A172 (cell line): ENCODE results near the genes RBMS1 and TTC21B.

GRCh38 chr2:160205382-160206222 lies 5.5 kb upstream of the ITGB6 start:
- RAMPAGE, long total RNA = no peak

GRCh38 chr2:160380081-160380698 lies 113.4 kb downstream of the RBMS1 start:
- RAMPAGE, long total RNA = no peak

DNA sequence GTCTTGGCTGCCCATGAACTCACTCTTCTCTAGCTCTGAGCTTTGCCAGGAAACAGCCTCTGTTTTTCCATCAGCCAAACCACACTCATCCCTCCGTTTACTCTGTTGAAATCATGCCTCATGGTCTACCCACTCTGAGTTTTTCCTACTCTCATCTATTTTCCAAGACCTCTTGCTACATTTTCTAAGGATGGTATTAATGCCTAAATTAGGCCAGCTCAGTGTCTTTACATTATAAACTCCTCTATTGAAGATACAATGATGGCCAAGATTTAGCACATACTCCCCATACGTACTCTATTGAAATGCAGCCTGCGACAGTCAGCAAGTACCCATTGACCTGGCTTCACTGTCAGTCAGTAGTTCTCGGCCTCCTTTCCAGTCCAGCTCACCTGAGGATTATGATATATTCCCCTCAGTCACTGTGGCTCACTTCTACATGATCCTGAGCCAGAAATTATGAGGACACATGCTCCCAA lies 73.3 kb downstream of the RBMS1 start:
- RAMPAGE, long total RNA = no peak

GRCh38 chr2:160453684-160454260 lies 39.8 kb downstream of the RBMS1 start:
- RAMPAGE, long total RNA = no peak

GRCh38 chr2:160493216-160494192 lies at the start of gene RBMS1:
Gene RBMS1 (minus strand): TSS chr2:160493807.
- RAMPAGE, long total RNA = start-site peak on the minus strand at chr2:160493440-160493510, 33 and 217 reads in 2 replicates

GRCh38 chr2:161139448-161139994 lies 20.7 kb upstream of the TANK start:
- RAMPAGE, long total RNA = no peak

DNA sequence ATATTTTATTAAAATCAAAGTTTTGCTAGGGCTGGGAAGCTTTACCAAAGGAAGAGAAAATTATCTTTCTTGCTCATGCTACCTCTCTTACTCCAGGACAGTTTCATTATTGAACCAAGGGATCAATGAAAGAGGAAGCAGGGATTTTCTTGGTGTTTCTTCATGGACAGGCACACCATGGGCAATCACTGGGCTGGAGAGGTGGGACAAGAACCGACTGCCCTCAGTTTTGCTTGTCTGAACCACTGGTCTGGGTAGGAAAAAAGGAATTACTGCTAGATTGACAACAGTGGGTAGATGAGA lies 15.3 kb downstream of the TANK start:
- RAMPAGE, long total RNA = no peak

DNA sequence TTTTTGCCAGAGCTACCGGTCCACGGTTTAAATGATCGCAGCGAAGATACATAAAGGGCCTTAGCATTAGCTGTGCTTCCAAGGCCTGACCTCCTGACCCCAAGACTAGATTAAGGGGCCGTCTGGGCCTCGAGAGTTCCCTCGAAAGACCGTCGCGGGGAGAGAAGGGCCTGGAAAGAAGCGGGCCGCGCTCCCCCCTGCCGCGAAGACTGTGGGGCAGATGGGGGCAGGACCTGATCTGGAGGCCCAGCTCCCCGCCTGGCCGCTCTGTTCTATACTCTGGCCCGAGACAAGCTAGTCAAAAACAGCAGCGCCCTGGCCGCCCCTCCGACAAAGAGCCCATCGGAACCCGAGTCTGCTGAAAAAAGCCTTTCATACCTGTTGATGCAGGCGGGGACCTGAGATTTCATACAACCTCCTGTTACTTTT lies 68.7 kb upstream of the PSMD14 start:
- RAMPAGE, long total RNA = no peak

GRCh38 chr2:161257311-161257731 lies 50.9 kb upstream of the PSMD14 start:
- RAMPAGE, long total RNA = no peak

DNA sequence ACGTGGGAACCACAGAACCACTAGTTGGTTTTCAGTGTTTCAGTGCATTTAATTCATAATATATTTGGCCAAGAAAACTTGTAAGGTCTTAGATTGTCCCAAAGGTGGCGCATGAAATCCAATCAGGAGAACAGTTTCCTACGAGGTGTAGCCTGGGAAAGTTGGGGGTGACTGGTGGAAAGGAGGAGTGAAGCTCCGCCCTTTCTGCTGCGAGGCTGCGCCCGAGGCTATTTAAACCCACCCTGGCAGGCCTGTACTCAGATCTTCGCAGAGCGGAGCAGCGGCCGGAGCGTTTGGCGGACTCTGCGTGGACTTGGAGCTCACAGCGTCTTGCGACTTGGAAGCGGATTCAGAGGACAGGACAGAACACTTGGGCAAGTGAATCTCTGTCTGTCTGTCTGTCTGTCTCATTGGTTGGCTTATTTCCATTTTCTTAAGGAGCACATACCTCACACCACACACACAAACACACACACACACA lies 27.2 kb upstream of the PSMD14 start:
- RAMPAGE, long total RNA = no peak

DNA sequence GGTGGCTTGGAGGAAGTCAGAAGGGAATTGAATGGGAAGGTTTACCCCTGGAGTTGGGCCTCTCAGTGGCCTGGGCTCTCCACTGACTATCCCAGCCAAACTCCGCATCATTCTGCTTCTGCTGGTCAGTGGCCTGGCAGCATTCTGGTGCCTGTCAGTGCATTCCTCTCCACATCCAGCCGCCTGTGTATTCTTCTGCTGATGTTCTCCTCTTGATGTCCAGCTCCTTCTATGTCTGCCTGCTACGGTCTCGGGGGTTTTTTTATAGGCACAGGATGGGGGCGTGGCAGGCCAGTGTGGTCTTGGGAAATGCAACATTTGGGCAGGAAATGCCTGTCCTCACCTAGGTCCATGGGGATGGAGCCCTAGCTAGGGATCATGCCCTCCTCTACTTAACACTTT lies 10.4 kb upstream of the IFIH1 start:
- RAMPAGE, long total RNA = no peak

DNA sequence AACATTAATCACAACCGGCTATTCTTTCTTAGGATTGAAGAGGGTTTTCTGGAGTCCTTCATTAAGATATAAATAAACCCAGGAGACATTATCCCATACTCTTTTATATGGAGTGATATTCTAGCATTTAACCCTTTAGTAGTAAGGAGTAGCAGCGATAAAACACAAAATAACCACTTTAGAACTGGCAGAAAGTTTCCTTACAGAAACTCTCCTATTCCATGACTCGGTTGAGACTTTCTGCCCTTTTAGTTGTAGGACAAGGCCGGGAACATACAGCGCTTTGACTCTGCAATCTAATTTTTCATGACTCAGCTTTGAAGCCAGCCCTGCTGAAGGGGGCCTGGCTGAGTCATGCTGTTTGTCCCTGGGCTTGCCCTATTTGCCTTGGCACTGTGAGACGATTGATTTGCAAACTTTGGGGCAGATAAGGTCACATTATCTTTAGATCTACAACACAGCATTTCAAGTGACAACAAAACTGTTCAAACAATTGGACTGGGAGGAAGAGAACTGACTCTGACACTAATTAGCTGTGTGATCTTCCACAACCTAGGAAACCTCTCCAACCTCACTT lies 238.4 kb downstream of the GCA start:
- RAMPAGE, long total RNA = no peak

- RAMPAGE, long total RNA = no peak
These were observed 31.7 kb upstream of the GRB14 start for GRCh38 chr2:164652959-164653484.

DNA sequence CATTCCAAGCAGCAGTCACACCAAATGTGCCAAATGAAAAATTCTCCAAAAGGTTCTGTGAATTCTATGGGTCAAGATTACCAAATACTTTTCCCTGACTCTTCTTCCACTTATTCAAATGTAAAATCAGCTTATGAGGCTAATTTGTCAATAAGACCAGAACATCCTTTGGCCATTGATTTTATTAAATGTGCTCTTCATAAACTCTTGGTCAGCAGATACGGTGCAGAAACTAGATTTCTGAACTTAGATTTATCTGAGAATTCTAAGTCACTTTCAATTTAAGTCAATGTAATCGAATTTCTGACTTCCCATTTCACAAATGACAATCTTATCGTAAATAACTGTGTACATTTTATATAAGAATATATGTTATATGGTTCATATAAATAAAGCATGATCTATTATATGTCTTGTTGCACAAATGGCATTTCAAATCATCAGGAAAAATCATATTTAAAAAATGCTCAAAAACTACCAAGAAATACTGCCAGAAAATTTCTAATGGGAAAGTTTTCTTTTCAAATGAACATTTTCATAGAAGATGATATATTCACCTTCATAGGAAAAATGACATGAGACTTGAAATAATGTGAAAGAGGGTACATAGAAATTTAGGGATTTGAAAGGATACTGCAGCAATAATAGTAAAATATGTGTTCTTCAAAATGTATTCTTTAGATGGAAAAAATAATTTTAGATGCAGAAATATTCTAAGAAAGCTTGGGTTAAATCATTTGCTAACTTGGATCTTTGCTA lies 94.8 kb upstream of the GRB14 start:
- RAMPAGE, long total RNA = no peak

DNA sequence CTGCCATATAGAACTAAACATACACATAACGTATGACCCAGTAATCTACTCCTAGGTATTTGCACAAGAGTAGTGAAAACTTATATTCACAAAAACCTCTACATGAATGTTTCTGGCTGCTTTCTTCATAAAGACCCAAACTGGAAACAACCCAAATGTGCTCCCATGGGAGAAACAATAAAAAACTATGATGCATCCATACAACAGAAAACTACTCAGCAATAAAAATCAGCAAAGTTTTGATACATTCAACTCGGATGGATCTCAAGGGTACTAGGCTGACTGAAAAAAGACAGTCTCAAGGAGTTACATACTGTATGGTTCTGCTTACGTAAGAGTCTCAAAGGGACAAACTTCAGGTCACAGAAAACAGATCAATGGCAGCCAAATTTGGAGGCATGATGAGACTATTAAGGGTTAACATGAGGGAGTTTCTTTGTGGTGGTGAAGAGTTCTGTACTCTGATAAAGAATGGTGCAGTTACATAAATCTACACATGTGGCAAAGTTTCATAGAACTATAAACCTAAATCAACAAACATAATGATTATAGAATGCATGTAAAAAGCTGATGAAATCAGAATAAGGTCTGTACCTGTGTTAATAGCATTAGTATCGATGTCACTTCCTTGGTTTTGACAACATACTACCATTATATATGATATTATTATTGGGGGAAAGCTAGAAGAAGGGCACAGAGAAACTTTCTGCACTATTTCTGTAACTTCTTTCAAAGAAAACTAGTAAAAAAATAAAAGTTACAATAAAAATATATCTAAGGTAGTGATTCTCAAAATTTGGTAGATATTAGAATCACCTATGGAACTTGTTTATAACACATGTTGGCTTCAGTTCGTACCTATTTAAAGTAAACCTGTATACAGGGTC lies 81.4 kb downstream of the COBLL1 start:
- RAMPAGE, long total RNA = no peak

DNA sequence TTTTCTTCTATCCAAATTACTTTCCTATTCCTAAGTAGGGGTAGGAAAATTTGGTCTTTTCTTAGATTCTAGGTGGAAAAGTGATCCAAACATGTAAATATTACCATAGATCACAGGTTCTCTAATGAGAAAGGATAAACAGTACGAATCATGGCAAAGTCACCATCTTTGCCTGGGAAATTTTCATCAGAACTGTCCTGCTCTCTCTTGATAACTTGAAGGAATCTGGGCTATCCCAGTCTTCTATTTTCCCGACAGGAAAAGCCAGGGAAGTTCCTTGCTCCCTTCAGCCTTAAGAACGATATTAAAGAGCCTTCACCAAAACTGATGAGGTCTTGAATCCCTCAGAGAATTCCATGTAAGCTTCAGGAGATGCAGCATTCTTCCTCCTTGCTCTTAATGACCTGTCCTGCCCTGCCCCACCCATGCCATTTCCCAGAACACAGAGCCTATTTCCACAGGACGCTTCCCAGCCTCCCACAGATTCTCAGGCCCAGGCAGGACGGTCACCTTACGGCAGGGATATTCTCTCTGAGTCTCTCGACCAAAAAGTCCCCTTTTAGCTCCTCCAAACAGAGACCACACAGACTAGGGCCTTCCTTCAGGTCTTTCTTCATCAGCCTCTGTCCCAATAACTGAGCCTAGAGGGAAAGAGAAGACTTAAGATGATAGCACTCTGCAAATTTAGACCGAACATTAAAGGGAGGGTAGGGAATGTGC lies 62.3 kb downstream of the COBLL1 start:
- RAMPAGE, long total RNA = no peak

DNA sequence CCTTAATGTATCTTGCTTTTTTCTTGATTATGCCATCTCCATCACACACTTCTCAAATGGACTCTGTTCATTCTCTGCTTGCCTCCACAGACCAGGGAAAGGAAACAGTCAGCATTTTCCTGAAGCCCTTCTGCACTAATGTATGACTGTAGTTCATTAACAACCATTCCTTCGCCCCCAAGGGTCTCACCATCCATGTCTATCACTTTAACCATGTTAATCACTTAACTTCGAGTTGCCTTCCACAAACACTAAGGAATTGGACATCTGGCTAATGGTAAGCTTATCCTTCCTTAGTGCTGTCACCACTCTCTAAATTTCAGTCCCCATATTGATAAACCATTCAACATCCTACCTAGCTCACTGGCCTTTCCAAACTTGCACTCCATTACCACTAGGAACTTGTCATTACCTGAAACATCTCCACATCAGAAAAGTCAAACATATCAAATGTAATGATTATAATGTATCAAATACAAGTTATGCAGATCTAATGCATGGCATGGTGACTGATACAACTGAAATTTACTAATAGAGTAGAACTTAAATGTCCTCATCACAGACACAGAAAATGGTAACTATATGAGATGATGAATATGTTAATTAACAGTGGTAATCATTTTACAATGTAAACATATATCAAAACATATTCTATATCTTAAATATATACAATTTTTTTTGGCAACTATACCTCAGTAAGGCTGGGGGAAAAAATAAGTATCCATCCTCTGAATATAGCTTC lies 54.6 kb downstream of the COBLL1 start:
- RAMPAGE, long total RNA = no peak

- RAMPAGE, long total RNA = no peak
These were observed 562 bp downstream of the COBLL1 start for GRCh38 chr2:164840867-164841655.

GRCh38 chr2:165274575-165275174 lies 35.5 kb downstream of the SCN2A start:
- RAMPAGE, long total RNA = no peak

DNA sequence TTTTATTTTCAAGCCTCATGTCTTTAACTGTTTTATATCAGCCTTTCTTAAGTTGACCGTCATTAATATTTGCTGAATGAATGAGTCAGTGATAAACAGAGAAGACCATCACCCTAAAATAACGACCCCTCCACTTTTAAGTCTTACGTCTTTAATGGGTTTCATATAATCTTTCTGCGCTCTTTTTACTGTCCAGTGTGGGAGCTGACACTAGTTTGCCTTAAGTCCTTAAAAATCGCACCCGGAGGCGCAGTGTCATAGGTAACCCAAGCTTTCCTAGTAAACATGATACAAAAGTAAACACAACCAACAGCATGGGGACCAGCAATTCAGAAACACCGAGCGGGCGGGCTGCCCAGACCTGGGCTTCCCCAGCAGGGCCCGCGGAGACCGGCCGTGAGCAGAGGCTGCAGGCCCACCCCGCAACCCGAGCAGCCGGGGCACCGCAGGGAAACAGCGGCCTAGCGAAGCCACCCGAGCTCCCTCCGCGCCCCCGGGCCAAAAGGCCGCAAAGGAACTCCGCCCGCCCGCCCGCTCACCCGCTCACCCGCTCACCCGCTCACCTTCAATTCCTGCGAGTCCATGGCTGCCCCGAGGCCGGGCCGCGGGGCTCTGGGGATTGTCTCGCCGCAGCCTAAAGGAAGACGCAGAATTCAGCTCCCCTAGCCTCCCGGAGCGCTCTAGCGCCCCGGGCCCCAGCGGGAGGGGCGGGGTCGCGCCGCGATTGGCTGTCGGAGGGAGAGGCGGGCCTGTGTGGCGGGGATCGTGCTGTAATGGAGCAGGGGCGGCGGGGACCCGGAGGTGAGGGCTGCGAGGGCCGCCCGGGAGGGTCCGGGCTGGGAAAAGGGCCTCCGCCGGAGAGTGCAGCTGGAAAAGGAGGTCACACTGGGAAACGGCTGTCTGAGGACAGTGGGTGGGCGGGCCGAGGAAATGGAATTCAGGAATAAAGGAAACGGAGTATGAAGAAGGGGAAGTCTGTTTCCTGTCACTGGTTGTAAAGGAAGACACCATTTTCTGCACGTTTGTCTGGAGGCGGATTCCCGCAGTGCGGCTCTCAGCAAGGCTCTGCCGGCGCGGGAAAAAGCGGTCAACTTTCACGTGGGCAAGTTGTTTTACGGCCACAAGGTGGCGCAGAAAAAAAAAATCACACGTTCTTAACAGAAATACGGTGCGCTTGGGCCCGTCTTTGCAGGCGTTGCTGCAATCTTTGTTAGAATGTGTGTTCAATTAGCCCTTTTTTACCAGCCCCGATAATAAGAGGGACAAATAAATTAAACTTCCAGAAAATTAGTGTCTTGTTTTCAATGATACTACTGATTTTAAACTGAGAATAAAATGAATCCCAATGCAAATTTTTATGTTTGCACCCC lies at the start of gene TTC21B:
Gene TTC21B (minus strand): TSS at position 655 of the 1,370 bp plus-strand sequence.
- RAMPAGE, long total RNA = start-site peak on the minus strand centred at position 659 of the sequence, 47 bp wide, 74 and 103 reads in 2 replicates